Diencephalon (tissue), 2 donors: ENCODE measurements around a stretch of chr12.

- RAMPAGE, long total RNA = no peak
Observed at GRCh38 chr12:28368338-28368959, 178.2 kb downstream of the CCDC91 start.

DNA sequence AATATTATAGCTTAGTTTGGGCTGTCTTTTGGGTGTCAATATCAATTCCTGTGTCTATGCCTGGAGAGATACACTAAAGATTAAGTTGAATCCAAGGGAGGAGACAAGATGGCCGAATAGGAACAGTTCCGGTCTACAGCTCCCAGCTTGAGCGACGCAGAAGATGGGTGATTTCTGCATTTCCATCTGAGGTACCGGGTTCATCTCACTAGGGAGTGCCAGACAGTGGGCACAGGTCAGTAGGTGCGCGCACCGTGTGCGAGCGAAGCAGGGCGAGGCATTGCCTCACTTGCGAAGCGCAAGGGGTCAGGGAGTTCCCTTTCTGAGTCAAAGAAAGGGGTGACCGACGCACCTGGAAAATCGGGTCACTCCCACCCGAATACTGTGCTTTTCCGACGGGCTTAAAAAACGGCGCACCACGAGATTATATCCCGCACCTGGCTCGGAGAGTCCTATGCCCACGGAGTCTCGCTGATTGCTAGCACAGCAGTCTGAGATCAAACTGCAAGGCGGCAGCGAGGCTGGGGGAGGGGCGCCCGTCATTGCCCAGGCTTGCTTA is 388.9 kb upstream of the FAR2 start:
- RAMPAGE, long total RNA = no peak

GRCh38 chr12:28770313-28770811 is 378.7 kb upstream of the FAR2 start:
- RAMPAGE, long total RNA = no peak

GRCh38 chr12:28998306-28998642 is 150.8 kb upstream of the FAR2 start:
- RAMPAGE, long total RNA = no peak

DNA sequence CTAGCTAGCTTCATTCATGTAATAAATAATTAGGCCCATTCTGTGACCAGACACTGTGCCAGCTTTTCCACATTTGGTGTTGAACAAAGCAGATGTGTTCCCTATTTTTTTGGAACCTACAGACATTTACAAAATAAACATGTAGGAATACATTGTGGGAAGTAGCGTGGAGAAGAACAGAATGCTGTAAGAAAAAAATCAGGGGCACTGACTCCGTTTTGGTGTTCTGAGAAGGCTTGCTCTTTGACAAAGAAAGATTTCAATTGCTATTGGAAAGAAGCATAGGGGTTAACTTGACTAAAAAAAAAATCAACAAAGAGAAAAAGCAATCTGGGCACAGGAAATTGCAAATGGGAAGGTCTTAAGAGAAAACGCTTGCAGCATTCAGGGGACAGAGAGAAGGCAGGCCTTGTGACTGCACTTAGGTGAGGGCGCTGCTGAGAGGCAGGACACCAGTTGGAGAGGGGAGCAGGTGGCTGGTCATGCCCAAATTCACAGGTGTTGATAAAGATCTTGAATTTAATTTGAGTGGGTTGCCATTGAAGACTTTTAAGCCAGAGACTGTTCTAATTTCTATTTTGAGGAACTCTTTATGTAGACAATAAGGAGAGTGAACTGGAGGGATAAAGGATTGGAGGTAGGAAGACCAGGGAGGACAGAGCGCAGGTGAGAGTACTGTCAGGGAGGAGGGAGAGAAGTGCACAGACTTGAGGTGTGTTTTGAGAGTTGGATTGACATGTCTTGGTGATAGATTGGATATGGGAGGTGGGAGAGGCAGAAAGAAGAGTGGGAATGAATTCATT is 4.2 kb downstream of the FAR2 start:
- RAMPAGE, long total RNA = no peak

DNA sequence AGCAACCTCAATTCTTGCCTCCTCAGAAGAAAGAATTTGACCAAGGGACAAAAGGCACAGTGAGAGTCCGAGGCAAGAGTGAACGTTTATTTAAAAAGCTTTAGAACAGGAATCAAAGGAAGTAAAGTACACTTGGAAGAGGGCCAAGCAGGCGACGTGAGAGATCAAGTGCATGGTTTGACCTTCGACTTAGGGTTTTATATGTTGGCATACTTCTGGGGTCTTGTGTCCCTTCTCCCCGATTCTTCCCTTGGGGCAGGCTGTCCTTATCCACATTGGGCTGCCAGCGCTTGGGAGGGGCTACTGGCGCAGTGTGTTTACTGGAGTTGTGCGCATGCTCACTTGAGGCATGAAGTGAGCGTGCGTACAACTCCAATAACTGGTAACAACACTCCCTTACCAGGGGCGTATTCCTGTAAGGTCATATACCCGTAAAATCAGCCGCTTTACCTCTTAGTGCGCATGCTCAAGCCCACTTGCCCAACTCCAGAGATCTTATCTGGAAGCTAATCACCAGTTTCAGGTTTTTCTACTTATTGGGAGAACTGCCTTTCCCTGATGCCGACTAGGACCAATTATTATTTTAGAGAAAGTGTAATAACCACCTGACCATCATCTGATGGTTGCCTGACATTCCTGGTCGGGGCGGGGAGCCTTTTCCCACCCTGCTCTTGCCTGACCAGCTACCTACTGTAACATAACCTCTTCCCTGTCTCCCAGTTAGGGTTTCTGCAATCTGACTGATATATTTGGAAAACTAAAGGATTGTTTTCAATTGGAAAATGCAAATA is 71.8 kb downstream of the FAR2 start:
- RAMPAGE, long total RNA = no peak

DNA sequence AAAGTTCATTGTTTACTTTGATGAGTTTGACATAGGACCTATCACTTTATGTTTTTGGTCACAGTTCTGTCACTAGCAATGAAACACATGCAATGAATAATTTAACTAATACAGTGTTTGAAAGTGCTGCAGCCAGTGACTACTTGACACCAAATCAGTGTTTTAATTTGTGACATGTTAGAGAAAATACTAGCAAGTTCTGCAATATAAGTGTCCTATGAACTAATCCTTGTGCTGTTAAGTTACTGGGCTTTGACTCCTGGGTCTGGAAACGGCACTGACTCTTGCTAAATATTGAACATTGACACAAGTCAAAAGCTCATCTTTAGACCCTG is 268.2 kb downstream of the IPO8 start:
- RAMPAGE, long total RNA = no peak

DNA sequence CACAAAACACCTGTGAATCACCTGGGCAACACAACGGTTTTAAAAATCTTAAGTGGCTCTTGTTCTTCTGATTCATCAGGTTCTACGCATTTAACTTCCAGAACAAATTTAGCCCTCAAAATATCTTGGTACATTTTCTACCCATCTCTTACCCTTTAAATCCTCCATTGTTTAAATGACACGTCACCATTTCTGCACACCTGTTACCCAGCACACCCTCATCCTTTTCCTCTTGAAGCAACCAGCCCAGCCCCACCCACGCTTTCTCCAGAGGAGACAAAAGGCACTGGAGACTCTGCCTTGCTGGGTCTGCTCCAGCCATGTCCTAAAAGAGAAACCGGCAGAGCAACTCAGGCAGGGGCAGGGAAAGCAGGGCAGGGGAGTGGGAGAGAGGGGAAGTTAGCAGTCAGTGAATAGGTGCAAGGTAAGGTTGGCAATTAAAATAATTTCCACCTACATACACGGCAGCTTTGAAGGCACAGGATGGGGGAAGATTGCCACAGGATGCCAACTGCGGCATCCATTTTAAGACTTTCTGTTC is 49.1 kb upstream of the TSPAN11 start:
- RAMPAGE, long total RNA = no peak

- RAMPAGE, long total RNA = no peak
Observed at GRCh38 chr12:31074611-31074985, 938 bp downstream of the DDX11 start.

DNA sequence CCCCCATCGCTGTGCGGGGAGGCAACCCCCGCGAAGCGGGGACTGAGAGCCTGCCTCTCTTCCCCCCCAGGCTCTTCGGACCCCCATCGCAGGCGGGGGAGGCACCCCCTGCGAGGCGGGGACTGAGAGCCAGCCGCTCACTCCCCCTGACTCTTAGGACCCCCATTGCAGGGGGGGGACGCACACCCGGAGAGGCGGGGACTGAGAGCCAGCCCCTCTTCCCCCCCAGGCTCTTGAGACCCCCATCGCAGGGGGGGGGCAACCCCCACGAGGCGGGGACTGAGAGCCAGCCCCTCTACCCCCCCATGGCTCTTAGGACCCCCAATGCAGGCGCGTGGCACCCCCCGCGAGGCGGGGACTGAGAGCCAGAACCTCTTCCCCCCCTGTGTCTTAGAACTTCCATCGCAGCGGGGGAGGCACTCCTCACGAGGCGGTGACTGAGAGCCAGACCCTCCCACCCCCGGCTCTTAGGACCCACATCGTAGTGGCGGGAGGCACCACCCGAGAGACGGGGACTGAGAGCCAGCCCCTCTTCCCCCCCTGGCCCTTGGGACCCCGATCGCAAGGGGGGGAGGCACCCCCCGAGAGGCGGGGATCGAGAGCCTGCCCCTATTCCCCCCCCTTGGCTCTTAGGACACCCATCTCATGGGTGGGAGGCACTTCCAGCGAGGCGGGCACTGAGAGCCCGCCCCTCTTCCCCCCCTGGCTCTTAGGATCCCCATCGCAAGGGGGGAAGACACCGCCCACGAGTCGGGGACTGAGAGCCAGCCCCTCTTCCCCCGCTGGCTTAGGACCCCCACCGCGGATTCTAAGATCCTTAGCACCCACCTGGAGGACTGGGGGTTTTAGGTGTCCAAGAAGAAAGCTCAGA is 44.6 kb downstream of the DDX11 start:
- RAMPAGE, long total RNA = no peak

DNA sequence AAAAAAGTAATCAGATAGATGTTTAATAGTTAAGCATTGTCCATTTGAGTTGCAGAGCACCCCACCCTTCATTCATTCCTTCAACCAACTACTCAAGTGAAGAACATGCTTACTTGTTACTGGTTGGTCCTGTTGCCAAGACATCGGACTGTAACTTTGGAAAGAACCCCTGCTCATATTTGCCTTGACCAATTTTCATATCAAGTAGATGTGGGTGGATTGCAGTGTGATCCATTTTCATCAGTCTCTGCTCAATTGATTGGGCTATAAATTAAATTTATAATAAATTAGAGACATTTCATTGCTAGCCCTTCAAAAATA is 116.7 kb upstream of the SINHCAF start:
- RAMPAGE, long total RNA = no peak

GRCh38 chr12:31451875-31452567 is 126.1 kb upstream of the SINHCAF start:
- RAMPAGE, long total RNA = no peak

DNA sequence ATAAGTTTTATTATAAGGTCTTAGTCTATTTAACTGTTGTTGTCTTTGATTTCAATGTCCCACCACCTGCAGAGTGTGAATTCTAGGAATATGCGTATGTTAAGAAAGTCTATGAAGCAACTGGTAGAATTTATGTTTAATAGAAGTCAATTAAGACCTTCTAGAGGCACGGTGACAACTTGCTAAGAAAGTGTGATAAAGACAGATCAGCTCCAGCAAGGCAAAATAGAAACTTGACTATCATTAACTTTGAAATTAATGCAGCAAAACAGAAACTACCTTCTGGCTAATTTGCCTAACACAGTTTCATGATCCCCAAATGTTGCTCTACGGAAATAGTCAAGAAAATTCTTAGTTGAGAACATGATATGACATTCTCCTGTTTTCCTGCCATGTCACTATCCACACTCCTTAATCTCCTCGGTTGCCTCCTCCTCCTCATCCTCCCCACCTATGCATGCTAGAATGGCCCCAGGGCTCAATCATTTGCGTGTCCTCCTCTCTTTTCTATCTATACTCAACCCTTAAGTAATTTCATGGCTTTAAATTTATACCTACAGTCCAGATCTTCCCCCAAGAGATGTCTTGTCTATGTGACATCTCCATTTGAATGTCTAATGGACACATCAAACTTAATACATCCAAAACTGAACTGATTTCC is 4.2 kb downstream of the DENND5B start:
- RAMPAGE, long total RNA = no peak

- RAMPAGE, long total RNA = no peak
Observed at GRCh38 chr12:31641353-31642191, 17.9 kb upstream of the ETFBKMT start.

- RAMPAGE, long total RNA = no peak
Observed at GRCh38 chr12:31756796-31757268, 28.0 kb upstream of the AMN1 start.

GRCh38 chr12:31773798-31774348 is 18.2 kb downstream of the H3-5 start:
- RAMPAGE, long total RNA = no peak

DNA sequence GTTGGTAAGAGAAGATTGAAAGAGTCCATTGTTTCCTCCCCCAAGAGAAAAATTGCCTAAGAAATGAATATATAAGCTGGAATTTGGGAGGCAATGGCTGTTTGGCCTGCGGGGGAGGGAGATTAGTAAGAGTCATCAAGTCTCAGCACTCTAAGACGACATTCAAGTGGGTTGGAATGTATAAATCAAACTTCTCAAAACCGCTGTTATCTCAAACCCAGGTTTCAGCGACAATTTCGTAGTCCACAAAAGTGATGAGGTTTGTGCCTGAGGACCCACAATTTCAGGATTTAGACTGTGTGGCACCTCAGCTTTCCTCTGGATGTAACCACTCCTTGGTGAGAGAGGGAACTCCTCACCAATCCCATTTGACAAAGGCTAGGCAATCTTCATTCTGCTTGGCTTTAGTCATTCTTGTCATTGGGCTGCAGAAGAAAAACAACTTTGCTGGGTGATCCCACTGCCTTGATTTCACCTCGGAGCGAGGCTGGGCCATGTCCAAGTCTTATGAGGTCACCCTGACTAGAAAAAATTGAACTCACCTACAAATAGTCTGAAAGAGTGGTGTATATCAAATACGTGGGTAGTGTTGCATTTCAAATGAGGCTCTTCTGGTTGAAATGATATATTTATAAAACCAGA is 1.1 kb downstream of the BICD1 start:
- RAMPAGE, long total RNA = no peak

DNA sequence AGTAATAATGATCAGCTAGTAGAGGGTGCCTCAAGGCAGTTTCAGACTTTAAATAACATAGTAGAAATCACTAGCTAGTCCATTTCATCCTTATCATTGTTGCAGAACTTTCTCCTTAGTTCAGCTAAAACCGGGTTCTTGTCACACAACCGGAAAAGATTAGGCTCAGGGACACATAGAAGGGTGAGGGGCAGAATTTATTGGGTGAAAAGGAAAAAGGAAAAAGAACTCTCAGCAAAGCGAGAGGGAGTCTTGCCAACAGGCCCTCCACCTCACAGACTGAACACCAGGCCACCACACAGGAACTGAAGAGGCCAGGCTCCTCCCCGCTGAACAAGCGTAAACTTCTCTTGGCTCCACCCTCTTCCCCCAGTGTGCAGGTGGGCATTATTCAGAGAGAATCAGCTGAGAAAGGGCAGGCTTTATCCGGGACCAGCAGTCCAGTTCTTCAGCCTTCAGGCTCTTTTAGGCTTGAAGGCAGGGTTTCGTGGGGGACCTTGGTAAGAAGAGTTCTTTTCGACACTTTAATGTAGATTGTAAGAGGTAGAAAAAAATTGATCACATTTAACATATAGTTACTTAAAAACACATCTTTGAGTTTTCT is 125.6 kb upstream of the FGD4 start:
- RAMPAGE, long total RNA = no peak

DNA sequence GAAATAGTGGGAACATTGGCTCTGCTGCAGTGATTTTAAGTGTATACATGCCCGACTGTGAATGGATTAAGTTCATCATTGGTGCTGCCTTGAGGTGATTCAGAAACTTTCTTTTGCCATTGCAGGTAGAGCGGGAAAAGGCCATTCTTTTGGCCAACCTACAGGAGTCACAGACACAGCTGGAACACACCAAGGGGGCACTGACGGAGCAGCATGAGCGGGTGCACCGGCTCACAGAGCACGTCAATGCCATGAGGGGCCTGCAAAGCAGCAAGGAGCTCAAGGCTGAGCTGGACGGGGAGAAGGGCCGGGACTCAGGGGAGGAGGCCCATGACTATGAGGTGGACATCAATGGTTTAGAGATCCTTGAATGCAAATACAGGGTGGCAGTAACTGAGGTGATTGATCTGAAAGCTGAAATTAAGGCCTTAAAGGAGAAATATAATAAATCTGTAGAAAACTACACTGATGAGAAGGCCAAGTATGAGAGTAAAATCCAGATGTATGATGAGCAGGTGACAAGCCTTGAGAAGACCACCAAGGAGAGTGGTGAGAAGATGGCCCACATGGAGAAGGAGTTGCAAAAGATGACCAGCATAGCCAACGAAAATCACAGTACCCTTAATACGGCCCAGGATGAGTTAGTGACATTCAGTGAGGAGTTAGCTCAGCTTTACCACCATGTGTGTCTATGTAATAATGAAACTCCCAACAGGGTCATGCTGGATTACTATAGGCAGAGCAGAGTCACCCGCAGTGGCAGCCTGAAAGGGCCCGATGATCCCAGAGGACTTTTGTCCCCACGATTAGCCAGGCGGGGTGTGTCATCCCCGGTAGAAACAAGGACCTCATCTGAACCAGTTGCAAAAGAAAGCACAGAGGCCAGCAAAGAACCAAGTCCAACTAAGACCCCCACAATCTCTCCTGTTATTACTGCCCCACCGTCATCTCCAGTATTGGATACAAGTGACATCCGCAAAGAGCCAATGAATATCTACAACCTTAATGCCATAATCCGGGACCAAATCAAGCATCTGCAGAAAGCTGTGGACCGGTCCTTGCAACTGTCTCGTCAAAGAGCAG is 71.7 kb upstream of the FGD4 start:
- RAMPAGE, long total RNA = no peak

- RAMPAGE, long total RNA = no peak
Observed at GRCh38 chr12:32485662-32486226, 86.4 kb downstream of the FGD4 start.